Fibroblast of the aortic adventitia (primary cell): ENCODE data around the genes INSRR, FCRL2, FCRL6, IGSF9 and KCNJ10.

DNA sequence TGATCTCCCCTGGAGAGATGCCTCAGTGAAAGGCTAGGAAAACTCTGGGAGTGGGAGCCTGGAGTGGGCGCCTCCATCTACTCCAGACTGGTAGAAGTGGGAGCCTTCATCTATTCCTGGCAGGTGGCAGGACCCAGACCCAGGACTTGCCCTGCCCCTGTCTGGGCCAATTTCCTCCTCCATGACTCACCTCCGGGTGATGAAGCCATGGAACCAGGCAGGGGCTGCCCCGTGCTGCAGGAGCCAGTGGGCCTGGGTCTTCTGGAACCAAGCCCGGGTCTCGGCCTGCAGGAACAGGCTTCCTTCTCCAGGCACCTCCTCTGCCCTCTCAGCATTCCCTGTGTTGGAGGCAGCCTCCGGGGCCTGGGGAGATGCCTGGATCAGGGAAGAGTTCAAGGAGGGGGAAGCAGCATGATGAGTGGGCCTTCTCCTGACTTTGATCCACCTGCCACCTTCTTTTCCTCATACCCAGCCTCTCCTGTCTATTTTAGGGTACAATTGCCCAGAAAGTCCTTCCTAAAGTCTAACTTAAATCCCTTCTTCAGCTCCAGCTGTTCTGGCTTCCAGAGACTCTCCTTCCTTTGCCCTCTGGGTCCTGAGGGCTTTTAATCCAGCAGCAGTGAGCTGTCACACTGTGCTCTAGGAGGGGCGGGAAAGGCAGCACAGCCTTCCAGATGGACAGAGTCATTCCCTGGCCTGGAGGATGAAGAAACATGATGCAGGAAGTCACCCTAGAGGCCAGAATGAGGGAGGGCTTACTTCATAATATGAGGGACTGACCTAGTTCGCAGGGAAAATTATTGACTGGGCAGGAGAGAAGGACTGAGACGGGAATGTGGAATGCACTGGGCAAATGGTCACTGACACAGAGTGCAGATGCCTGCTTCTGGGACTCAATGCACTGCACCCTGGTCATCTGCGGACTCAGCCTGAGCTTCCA is 1.5 kb downstream of the SH2D2A start:
- CAGE, long polyA plus RNA: no peak

DNA sequence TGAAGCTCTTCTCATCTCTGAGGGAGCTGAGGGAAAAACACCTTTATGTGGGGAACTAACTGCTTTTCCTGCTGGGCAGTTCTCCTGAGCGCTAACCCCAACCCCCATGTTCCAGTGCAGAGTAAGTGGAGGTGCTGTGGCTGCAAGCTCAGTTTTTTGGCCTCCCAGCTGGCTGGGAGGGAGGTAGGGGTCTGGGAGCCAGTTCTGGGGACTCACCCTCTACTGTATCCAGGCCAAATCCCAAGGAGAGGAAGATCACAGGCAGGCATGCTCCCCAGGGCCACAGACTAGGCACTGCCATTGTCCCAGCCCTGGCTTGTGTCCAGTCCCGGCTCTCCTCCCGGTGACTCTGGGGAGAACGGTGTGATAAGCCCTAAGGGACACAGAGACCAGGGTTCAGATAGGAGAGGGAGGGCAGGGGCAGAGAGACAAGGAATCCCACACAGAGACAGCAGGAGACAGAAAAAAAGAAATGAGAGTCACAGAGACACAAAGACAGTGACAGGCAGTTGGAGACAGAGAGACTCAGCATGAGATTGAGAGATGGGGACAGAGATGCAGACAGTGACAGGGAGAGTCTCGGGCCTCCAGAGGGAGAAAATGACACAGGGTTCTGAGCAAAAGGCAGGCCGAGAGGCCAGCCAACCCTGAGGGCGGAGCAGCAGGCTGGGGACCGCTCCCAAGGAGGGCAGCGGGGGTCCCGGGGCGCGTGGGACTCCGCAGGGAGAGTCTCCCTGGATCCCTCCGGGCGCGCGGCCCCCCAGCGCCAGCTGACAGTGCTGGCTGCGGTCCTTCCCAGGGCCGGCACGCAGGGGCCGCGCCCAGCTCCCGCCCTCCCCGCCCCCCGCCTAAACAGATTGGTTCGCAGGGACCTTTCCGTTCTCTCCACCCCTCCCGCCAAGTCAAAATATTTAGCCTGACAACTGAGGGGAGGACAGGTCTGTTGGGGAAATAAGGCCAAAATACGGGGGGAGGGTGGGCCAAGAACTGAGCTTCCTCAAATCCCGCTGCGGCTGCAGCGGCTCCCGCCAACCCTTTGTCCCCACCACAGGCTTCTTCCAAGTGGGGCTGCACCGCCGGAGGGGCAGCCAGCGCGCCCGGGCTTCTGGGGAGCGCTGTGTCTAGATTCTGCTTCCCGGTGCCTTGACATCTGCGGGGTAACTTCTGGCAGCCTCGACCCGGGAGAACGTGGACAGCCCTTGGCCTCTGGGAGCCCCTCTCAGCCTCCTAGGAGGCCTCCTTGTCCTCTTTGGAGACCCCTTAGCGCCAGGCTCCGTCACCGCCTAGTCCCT is at the start of gene INSRR:
TSS of gene INSRR (minus strand) at position 797 of the 1,292 bp plus-strand sequence.
- CAGE, long polyA plus RNA: no peak

- CAGE, long polyA plus RNA: no peak
These were observed 25.8 kb upstream of the ARHGEF11 start for GRCh38 chr1:157071282-157071765.

- CAGE, long polyA plus RNA: no peak
These were observed 9.3 kb upstream of the FCRL3 start for GRCh38 chr1:157709744-157710334.

DNA sequence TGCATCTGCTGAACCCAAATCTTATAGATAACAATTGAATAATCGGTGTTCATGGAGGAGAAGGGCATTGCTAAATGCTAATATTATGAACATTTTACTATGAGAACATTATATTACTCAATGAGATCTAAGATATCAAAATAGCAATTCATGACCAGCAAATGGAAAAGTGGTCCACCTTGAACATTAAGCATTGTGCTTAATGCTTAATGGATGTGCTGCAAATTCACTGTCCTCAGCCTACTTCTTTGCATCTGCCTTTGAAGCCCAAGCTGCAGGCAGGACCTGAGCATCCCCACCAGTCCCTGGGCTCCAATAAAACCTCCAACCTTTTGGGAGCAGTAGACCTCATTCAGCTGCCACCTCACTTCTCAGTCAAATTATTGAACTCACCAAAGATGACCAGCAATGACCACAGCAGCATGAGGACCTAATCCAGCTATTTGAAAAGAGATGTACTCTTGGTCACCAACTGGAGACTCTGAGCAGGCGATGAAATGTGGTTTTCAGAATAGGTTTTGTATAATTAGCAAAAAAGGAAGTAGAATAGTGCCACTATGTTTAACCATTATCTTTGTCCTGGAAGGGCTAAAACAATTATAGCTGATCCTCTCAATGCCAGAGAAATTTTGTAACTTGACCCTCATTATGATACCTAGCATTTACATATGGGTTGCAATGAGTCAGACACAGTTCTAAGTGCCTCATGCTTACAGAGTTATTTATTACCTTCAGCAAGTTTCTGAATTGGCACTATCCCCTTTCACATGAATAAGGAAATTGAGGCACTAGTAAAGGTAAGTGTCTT is at the start of gene FCRL2:
TSS of gene FCRL2 (minus strand) at position 483 of the 808 bp plus-strand sequence.
- CAGE, long polyA plus RNA: no peak

- CAGE, long polyA plus RNA: no peak
These were observed 29.8 kb downstream of the SMIM42 start for GRCh38 chr1:158098295-158098779.

DNA sequence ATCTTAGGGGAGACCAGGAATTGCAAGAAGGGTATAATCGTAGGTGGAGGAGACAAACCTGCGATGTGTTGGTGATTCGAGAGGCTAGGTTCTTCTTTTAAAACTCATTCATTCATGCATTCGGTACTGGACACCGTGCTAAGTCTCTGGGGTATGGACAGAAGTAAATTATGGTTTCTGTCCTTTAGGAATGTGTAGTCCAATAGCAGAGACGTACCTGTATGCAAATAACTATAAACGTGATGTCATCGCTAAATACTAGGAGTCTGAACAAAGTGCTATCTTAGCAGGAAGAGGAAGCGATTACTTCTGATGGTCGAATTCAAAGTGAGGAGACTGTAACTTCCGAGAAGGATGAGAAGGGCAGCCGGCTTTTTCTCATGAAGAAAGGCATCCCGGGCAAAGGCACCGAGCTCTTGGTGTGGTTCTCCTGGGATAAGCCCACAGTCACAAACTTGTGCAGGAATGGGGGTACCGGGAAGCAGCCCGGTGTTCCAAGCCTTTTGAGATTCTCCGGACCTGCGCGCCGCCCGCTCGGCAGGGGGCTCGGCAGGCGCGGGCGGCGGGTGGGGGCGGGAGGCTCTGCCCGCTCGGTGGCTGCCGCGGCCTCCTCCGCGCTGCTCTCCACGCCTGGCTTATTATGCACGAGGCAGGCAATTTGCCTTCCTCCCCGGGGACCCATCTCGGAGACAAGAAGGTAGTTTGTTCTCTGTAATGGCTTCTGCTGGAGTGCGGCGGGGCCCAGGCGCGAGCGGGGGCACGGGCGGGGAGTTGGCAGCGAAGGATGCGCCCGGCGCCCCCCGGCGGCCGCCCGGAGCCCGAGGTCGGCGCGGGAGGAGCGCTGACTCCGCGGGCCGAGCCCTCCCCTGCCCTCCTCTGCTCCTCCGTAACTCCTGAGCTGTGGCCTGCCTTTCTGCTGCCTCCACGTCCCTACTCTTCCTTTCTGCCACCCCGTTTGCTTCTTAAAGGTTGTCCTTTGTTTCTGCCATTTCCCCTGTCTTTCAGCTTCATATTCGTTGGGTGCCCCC is 14.9 kb downstream of the SMIM42 start:
- CAGE, long polyA plus RNA: no peak

DNA sequence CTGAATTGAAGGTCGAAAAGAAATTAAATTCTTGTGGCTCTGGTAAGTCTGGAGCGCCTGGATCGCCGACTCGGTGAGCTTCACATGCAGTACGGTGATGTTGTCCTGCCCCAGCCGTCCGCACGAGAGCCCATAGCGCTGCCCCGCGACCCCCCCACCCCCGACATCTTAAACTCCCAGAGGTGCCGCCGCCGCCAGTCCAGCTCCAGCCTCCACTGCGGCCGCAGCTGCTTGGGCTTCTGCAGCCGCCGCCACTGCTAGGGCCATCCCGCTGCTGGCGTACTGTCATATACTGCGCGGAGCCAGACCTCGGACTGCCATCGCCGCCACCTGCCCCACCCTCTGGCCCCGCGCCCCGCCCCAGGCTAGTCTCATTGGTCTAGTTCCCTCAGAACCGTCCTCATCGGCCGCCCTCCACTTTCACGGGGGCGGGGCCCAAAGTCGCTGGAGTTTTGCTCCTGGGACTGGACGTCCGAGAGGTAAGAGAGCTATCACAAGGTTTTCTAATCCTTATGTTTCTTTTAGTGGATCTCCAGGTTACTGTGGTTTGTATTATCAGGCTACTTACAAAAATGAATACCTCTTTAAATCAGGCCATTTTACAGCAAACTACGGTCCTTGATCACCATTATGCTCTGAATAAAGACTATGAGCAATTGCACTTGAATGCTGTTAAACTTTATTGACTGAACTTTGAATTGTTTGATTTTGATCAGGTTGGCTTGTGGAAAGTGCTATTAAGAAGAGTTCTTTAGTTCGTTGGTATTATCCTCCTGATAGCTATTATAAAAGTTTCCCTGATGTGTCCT is 2.9 kb upstream of the CD1D start:
- CAGE, long polyA plus RNA: no peak

GRCh38 chr1:159000491-159001037 is 2.0 kb downstream of the PYDC5 start:
- CAGE, long polyA plus RNA: no peak

DNA sequence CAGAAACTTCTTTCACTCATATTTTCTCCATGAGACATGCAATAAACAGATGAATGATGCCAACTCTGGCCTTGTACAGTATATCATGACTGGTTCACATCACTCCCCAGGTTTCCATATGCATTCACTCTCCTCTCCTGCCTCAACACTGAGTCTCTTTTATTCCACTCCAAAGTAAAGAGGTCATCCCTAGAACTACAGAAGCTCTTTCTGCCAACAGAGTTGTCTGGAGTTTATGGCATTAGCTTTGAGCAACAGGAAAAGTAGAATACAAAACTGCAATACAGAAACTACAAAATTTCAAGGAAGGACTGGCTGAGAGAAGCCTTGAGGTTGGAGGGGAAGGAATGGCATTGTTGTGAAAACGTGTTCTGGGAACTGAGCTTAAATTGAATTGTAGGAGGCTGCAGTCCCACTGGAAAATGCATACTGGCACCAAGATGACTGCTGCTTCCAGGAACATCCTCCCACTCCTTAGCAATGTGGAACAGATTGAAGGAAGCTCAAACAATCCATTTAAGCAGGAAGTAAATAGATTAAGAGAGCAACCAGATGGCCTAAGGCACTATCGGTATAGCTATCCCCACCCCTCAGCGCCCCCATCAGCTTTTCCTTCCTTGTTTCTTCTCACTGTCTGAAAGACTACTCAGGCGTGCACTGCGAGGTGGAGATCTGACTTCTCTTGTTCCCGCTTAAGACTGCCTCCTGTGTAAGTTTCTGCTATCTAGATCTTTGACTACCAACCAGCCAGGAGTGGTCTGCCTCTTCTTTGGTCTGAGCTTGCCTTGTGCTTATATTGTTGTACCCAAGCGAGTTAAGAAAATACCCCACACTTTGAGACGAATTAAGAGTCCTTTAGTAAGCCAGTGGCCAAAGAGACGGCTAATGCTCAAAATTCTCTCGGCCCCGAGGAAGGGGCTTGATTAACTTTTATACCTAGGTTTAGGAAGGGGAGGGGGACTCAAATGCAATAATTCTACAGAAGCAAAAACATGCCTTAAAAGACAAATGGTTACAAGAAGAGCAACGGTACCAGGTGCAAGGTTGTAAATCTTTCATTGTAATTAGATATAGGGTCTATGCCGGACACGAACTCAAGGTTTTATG is 3.1 kb upstream of the PYDC5 start:
- CAGE, long polyA plus RNA: no peak

DNA sequence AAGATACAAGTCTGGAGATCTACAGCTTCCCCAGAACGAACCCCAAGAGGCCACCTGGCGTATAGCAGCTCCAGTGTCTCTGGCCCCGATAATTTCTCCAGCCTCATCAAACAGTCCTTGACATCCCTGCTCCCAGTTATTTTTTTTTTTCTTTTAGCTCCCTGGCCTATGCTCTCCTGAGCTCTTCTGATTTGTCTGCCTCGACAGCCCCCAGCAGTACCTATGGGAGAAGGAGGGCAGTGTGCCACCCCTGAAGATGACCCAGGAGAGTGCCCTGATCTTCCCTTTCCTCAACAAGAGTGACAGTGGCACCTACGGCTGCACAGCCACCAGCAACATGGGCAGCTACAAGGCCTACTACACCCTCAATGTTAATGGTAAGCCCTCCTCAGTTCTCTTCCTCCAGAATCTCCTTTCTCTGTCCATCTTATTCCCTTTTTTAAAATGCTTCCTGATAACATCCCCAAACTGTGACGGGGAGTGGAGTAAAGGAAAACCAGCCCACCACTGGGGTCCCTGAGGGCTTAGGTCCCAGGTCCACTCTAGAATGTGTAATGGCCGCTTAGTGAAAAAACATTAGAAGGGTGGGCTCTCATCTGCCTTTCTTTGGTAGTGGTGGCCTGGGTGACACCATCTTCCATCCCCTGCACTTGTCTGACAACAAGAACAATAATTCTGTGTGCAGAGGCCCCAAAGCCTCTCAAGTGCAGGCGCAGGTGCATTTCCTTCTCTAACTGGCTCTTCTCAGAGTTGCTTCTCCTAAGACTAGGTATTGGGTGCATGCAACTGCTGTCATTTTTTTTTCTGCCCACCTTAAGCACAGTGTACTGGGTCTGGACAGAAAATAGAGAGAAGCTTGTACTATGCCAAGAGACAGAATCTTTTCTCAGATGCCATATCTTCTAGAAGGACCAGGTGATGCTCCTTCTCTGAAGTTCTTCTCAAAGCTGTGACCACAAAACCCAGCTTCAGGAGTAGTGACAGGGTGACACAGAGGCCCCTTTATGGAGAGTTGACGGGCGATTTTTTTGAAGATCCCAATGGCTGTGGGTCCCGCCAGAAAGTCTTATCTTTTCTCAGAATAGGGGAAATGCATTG is 7.6 kb upstream of the ACKR1 start:
- CAGE, long polyA plus RNA: no peak

- CAGE, long polyA plus RNA: no peak
These were observed 638 bp downstream of the ACKR1 start for GRCh38 chr1:159205142-159205883.

DNA sequence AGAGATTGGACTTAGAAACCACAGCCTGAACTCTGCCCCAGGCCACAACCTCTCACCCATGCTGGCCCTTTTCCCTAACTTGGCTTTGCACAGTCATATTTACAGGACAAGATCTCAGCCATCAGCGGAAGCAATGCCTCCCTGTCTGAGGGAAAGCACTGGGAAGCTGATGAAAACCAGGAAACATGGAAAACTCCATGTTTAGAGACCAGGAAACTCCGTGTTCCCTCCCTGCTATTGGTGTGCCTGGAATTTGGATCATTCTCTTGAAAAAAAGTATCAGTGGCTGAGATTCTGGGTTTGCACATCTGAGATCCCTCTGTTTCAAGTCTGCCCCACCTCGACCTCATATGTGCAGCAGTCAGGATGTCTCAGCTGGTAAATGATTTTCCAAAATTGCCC is 8.7 kb downstream of the CRP start:
- CAGE, long polyA plus RNA: no peak

GRCh38 chr1:159802217-159802655 is at the start of gene FCRL6:
FCRL6 (plus strand) TSS chr1:159802360.
- CAGE, long polyA plus RNA: no peak

DNA sequence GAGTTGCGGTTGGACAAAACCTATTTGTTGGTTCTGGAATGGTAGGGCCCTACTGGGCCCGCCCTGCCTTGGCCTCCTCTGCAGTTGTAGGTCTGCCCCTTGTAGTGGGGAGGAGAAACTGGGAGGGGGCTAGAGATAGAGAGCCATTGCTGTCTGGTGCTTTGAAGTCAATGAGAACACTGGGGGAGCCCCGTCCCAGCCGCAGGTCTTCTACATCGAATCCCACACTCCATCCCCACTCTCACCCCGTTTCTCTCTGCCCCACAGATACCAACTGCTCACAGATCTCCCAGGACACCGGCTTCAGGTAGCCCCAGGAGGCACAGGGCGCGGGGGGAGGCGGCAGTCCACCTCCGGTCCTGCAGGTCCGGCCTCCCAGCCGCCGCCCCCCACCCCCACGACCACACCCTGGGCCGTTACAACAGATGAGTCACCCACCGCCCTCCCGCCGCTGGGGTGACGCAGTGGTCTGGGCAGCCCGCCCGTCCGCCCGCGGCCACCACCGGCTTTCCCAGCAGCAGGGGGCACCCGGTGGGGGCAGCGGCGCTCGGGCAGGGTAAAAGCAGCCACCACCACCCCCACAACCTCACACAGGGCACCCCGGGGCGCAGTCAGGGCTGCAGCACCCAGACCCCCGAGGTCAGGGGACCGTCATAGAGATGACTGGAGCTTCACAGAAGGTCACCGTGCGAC is 949 bp downstream of the TAGLN2 start:
- CAGE, long polyA plus RNA: no peak

DNA sequence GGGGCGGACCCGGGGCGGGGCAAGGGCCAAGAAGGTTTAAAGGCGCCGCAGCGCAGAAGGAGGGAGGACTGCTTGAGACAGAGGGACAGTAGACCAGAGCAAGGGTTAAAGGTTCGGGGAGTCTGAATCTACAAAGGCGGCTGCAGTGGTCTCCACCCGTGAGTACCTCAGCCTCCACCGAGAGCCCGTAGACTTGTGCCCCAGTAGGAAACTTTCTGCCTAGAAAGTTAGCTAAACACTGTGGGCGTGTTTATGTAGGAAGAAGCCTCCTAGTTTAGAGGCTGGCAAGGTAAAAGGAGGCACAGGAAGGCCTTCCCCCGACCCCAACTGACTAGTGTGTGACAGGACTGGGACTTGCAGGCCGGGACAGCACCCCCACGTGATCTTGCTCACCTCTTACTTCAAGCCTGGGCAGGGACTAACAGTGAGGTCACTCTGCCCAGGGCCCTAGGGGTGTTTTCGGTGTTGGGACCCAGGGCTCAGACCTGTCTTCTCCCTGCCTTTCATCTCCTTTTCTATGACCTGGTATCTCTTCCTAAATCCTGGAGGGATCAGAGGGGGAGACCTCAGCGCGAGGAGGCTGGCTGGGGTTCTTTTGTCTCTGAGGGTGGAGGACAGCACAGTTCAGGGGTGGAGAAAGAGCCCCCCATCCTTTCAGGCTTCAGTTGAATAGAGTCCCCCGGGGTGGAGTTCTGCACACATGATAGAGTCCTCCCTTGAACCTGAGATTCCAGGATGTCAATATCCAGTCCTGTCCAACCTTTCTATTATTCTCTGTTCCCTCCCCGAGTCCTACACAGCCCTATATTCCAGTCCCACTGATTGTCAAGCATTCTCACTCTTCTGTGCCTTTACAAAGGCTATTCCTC is 483 bp upstream of the TAGLN2 start:
- CAGE, long polyA plus RNA: no peak

DNA sequence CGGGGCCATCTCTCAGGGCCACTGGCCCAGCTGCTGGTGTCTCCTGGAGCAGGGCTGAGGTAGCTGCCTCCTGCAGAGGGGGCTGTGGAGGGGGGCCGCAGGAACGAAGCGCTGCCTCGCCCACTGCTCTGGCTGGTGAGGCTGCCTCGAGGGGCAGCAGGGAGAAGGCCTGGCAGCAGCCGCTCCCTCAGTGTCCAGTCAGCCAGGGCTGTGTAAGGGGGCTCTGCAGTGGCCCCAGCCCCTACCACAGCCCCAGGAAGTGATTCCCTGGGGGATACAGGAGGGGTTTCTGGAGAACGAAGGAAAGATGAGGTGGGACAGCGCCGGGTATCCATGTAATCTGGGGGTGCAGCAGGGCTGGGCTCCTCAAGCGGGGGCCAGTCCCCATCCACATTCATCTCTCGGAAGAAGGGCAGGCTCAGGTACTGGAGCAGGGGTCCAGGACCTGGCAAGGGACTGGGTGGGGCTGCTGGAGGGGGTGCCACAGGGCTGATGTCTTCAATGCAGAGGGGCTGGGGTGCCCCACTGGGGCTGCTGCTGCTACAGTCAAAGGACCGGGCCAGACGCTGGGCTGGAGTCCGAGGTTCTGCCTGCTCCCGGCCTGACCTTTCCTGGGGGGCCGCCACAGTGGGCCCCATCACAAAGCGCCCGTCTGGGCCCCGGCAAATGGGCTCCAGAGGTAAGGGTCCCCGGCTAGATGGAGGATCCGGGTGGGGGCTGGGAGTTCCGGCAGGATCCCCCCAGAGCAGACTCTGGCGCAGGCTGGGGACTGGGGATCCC is 3.1 kb upstream of the TAGLN2 start:
- CAGE, long polyA plus RNA: no peak

GRCh38 chr1:159945186-159946391 is at the start of gene IGSF9:
IGSF9 (minus strand) TSS chr1:159945613.
- CAGE, long polyA plus RNA: no peak

DNA sequence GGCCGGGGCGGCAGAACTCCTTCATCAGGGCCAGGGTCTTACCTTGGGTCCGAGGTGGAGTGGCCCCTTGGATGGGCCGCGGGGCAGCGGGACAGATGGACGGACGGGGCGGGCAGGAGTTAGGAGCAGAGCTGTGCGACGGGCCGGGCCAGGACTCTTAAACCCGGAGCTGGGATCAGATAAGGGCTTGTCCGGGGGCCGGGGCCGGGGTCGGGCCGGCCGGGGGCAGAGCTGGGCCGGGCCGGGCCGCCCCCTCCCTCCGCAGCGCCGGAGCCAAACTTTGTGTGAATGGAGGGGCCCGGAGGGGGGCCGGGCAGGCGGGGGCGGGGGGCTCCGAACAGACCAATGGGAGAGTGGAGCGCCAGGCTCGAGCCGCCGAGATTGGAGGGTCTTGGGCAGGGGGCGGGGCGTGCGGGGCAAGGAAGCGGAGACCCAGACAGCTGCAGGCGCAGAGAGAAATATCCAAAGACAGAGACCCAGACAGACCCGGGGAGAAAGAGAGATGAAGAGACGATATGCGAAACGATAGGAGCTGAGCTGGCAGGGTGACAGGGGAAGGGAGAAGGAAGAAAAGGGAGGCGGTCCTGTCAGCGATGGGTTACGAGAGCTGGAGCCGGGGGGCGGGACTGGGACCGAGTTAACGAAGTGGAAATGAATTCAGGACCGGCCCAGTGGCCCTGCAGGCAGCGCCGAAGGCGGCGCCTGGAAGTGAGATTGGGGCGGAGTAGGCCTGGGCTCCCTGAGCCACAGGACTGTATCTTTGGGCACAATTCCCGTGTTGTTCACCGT is at the start of gene KCNJ10:
TSS of gene KCNJ10 (minus strand) at position 181 of the 789 bp plus-strand sequence.
- CAGE, long polyA plus RNA: no peak

- CAGE, long polyA plus RNA: no peak
These were observed 700 bp upstream of the IGSF8 start for GRCh38 chr1:160098980-160099658.